Mesenteric fat pad (tissue), 1 donor: Measurements from ENCODE around the genes CLEC1A and GABARAPL1.

GRCh38 chr12:8914623-8915722 is 664 bp downstream of the PHC1 start:
- PRO-cap = no peak

DNA sequence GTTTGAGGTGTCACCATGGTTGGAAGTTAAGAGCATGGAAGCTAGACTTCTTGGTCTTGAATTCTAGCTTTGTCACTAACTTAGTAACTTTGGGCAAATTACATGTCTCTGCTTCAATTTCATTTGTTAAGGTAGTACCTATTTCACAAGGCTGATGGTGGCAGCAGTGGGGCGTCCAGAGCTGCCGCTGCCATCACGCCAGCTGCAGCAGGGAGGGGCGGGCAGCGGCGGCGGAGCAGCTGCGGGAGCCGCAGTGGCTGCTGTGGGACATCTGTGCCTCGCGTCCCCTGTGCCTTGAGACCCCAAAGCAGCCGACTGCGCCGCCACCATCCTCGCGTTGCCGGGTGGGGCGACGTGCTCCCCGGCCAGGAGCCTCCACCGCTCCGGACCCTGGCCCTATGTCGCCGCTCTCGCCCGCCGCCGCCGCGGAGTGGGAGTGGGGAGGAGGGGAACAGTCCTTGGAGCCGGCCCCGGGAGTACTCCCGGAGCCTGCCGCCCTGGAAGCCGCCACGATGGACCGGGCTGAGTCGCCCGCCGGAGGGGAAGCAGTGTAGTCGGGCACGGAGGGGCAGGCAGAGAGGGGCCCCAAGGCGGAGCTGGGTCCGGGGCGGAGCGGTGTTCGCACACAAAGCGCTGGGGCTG is 51.5 kb downstream of the A2M start:
- PRO-cap = unidirectional peak, plus-strand start at position 207 of the sequence

GRCh38 chr12:9108536-9109582 is 6.9 kb downstream of the A2M start:
- PRO-cap = no peak

GRCh38 chr12:9111032-9111992 is 4.4 kb downstream of the A2M start:
- PRO-cap = no peak

- PRO-cap = no peak
These were observed 3.6 kb upstream of the A2M start for GRCh38 chr12:9119295-9119644.

DNA sequence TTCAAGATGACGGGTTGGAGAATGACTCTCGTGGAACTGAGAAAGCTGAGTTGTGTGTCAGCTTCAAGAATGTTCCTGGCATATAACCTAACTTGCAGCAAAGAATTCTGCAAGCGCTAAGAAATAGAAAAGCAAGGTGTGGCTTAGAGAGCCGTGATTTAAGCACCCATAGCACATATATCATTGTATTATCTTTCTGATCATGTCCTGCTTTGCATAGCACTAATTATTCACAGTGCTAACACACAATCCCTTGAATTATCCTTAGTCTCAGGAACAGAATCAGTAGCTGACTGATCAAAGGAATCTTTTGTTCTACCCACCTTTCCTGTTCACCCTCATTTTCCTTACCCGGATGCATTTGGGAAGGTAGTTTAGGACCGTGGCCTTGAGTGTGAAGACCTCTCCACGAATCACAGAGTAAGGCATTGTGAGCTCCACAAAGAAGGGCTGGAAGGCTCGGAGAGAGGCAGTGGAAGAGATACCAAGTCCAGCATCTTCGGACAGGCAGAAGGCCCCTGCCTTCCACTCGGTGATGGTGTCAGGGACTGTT is 43.3 kb downstream of the PZP start:
- PRO-cap = no peak

DNA sequence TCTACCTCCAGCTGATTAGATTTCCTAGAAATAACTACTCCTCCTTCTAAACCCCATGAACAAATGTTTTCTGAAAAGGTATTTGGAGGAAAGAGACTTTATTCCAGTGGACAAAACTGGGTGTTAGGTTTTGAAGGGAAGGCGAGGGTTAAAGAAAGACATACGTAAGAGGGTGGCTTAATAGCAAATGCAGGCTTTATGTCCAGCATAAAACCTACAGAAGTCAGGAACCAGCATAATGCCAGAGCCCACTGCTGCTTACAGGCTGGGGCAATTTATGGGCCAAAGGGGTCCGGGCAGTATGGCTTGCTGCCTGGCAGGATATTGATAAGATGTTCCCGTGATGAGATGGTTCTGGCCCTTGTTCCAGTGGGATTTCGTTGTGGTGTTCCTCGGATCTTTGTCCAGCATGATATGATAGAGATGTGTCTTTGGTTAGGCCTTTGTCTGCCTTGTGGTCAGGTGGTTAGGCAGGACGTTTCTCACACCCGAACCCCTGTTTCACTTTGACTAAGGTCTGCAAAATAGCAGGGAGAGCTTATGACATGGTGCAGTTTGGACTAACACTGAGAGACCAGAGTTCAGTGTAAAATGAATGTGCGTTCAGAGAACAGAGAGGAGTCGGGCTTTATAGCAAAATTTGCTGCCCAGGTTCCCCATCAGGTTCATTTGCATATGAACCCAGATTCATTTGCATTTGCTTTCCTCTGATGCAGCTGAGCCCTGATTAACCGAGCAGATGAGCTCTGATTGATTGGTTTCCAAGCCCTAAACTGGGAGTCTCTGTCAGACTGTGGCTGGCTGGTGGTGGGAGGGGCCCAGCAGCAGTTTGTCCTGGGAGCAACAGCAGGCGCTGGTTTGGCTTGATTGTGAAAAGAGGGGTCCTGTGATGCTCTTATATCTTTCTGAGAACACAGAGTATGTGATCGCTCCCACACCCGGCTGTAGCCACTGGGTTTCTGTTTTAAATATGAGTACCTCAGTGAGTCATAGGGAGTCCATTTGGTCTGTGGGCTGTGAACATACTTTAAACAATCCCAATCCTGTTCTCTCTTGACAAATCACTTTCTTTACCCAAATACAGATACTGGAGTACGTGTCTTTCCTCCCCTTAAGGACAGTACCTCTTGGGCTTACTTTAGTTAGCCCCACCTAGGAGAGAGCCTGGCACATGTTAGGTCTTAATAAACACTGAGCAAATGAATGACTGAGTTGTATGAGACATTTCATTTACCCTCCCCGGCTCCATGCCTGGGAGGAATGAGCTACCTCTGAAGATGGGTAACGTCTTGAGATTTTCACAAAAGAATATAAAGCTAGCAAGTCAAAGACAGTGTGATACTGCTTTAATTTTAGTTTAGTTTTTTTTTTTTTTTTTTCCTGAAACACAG is 156.3 kb upstream of the PZP start:
- PRO-cap = no peak

GRCh38 chr12:9406159-9406773 is 198.1 kb upstream of the PZP start:
- PRO-cap = no peak

DNA sequence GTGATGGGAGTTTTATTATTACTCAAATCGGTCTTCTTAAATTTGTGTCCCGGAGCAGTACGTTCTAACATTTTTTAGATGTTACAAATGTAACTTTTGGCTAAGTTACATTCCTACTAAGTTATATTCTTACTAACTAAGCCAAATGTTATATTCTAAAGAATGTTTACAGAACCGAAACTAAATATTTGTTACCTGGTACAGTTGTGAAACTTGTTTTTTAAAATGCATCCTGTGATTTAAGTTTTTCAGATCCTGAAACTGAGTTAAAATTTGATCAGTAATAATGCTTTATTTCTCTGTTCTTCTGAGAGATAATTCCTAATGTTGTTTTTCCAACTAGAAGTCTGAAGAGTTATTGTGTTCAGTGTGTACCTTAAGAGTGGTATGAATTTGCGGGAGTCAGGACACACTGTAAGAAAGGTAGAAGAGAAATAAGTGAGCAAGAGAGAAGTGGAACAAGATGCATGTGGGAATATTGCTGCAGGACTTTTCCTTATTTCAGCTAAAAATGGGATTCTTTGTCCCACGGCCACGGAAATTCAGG is 20.5 kb upstream of the CLEC2D start:
- PRO-cap = no peak

- PRO-cap = no peak
These were observed 17.4 kb upstream of the CLEC2D start for GRCh38 chr12:9652035-9652492.

GRCh38 chr12:9751510-9752505 is 8.9 kb downstream of the CD69 start:
- PRO-cap = no peak

GRCh38 chr12:9756597-9757224 is 4.0 kb downstream of the CD69 start:
- PRO-cap = no peak

DNA sequence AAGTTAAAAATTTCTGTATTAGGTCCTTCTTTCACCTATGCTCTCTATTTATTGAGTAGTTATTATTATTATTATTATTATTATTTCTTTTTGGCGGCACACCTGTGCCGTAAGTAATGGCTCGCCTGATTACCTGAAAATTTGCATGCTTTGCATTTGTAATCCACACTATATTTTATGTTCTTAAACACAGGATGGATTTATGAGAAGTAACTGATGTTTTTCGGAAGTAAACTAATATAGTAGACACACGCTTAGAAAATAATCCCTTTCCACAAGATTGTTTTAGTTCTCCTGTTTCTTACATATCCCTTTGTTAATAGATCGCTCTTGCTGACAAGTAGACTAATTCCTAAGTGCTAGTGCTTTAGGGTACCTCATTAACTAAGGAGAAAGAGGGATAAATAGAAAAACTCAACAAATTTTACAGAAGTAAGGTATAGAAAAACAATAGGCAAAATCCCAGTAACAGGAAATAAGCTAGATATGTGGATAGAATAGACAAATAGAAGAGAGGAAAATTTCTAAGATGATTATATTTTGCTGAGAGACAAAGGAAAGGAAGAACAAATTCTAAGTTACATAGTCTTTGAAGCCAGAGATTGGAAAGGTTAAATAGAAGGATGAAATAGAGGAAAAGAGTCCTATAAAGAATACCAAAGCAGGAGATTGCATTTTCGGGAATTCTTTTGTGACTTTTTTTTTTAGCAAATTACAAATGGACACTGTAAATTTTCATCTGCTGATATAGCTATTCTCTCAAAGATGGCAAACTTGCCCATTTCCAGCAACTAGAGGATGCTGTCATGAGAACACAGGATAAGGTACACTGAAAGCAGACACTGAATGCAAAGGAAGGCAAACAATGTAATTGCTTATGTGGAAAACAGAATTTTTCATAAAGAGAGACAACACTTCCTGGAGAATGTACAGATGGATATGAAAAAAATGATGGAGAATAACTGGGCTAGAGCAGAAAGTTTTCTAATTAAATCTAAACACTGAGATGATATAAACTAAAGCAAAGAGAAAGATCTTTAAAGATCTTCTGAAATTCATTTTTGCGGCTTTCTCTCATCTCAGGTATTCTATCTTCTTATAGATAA is 922 bp downstream of the CD69 start:
- PRO-cap = no peak

- PRO-cap = no peak
These were observed 30.9 kb upstream of the KLRF1 start for GRCh38 chr12:9796246-9796825.

DNA sequence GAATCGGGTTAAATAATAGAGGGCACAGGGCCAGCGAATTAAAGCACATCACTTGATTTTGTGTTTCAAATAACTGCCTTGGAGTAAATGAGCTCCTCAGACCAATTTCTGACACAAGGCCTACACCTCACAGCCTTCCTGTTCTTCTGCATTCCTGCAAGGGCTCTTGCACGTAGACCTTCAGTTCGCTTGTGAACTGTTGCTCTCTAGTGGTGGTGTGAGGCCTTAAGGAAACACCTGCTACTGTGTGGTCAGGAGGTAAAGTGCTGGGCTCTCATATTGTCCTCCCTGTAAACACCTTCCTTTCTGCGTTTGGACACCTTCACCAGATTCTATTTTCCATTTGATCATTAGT is 29.3 kb upstream of the KLRF1 start:
- PRO-cap = no peak

- PRO-cap = no peak
These were observed 21.4 kb downstream of the CLEC2A start for GRCh38 chr12:9910752-9911106.

- PRO-cap = no peak
These were observed 30.3 kb downstream of the CLEC1A start for GRCh38 chr12:10068501-10068900.

GRCh38 chr12:10093084-10093400 is 5.7 kb downstream of the CLEC1A start:
- PRO-cap = no peak

GRCh38 chr12:10098669-10099247 is at the start of gene CLEC1A:
TSS of gene CLEC1A (minus strand) at chr12:10098985.
- PRO-cap = no peak

- PRO-cap = bidirectional peak, plus-strand start at chr12:10212922, minus-strand start at chr12:10212567
These were observed at the start of gene GABARAPL1 for GRCh38 chr12:10212651-10213139. TSS of gene GABARAPL1 (plus strand) at chr12:10212877.